Non-pigmented ciliary epithelial cell (primary cell): ENCODE measurements around a stretch of chr3.

DNA sequence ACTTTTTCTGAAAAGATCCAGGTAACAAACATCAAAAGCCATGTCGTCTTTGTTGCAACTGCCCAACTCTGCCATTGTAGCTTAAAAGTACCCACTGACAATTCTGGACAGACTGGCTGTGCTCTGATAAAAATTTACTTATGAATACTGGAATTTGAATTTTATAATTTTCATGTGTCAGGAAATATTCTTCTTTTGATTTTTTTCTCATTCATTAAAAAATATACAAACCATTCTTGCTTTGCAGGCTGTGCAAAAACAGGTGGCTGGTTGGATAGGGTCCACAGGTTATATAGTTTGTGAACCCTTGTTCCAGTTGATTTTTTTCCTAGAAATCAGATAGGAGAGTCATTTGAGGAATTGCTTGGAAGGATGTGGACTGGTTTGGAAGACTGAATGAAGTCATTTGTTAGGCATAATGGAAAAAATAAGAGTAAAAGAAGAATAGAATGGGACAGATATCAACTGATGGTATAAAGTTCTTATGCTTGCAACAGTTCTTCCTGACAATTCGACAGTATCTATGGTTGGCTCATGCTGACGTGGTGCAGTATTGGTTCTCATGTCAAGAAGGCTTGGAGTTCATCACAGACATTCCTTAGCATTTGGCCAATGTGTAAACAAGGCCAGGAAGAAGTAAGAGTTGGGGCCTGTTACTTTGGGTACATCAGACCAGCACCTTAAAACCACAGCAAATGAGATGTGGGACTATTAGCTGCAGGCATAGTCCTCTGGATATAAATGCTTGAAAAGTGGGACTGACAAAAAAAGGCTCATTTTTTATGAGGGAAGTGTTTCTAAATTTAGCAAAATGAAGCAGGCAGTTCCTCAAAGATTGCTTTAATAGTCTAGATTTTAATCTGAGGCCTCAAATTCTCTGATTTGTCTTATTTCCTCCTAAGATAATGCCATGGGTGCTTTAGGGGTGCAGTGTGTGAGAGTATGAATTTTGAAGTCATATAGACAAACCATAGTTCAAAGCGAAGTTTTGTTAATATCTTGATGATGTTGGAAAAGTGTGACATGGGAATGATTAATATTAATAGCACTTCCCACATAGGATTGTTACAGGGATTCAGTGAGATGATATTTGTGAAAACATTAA is 189.6 kb downstream of the PTPRG start:
- RRBS: no CpG with 5 or more reads among the region's 4 CpGs

- RRBS: no CpG with 5 or more reads among the region's 7 CpGs
Measured at GRCh38 chr3:61847748-61848531, 286.6 kb downstream of the PTPRG start.

- RRBS: no CpG with 5 or more reads among the region's 12 CpGs
Measured at GRCh38 chr3:62096964-62097545, 221.8 kb upstream of the C3orf14 start.

DNA sequence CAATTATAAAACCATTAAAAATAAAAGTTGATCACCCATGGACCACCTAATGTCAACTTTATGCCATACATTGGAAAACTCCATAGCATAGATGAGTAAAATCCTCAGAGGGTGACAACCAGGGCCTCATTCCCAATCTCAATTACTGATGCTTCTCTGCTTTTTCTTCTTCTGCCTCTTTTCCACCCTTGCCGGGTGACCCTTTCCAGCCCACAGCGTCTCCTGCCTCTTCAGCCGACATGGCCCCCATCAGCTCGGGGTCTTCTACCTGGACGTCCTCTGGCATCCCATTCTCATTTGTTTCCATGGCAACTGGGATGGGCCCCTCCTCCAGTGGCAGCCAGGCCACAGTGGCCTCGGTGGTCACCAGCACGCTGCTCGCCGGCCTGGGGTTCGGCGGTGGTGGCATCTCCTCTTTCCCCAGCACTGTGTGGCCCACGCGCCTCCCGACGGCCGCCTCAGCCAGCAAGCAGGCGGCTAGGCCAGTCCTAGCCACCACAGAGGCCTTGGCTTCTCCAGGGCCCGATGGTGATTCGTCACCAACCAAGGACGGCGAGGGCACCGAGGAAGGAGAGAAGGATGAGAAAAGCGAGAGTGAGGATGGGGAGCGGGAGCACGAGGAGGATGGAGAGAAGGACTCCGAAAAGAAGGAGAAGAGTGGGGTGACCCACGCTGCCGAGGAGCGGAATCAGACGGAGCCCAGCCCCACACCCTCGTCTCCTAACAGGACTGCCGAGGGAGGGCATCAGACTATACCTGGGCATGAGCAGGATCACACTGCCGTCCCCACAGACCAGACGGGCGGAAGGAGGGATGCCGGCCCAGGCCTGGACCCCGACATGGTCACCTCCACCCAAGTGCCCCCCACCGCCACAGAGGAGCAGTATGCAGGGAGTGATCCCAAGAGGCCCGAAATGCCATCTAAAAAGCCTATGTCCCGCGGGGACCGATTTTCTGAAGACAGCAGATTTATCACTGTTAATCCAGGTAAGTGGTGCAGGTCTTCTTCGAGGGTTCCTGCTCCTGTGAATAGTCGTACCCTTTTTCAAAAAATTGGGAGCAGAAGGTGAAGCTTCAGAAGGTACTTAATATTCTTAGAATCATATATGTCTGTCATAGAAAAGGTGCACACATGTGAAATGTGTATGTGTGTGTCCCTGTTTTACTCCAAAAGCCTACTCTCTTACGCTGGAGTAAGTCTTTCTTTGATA is 115.5 kb upstream of the C3orf14 start:
- RRBS: no CpG with 5 or more reads among the region's 45 CpGs

DNA sequence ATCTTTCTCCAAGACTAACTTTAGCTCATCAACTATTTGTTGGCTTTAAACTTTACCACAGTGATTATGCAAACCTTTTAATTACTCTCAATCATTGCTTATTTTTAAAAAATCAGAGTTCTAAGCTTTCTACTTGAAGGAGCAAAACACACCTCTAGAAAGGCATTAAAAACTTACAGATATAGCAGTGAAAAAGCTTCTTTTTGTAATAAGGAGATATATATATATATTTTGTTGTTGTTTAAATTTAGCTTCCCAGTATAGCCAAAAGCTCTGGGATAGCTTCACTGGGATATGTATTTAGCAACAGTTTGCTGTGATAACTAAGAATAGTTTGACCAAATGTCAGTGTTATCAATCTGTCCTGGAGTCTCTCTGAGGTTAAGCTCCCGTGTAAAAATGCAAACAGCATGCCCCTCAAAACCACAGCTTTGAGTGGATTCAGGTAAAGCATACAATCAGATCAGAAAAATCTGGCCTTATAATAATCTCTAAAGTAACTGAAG is 3.0 kb downstream of the CADPS start:
- RRBS: no CpG with 5 or more reads among the region's 1 CpG

DNA sequence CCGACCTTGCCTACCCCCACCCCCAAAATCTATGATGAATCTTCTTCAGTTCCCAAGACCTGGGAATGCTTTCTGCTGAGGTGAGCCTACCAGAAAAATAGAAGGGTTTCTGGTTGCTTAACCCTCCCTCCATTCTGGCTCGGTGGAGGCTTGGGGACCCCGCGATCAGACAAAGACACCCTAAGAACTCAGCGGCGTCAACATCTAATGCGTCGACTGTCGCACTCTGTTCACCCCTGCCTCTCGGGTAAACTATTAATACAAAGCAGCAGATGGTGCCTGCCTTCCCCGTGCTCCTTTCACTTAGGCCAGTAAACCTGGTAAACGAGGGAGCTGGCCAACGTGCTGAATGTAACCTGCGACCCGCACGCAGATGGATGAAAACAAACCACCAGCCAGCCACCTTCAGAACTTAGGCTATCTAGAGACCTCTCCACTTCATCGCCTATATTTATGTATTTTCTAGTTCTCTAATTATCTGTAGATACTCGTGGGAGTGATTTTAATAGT is 800 bp upstream of the CADPS start:
- RRBS: no CpG with 5 or more reads among the region's 18 CpGs

DNA sequence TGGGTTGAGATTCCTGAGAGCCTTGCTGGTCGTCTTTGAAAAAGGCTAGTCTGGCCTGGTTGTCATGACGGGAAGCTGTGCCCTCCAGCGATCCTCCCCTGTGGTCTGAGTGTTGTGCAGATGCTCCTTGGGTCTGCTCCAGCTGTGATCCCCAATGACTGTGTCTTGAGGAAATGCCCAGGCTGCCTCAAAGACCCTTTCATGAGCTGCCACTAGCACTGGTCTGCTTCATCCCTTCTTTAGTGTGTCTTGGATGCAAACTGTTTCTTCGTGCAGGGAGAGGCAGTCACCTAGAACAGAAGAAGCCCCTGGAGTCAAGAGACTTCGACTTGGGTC is 110.9 kb upstream of the SYNPR start:
- RRBS: no CpG with 5 or more reads among the region's 5 CpGs

DNA sequence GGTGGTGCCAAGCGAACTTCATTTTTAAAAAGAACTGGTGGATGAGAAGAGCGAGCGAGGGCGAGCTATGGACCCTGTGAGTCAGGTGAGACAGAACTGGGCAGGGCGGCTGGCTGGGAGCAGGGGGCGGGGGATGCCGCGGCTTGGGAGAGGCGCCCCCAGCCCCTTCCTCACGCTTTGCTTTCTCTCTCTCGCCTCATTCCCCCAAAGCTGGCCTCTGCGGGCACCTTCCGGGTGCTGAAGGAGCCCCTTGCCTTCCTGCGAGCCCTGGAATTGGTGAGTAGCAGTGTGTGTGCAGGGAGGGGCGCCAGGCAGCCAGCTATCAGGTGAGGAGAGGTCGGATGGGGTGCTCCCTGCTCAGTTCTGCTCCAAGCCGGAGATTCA is 351 bp downstream of the SYNPR start:
- RRBS: no CpG with 5 or more reads among the region's 17 CpGs

- RRBS: no CpG with 5 or more reads among the region's 14 CpGs
Measured at GRCh38 chr3:63644884-63645405, 7.5 kb upstream of the SNTN start.

- RRBS: no CpG with 5 or more reads among the region's 8 CpGs
Measured at GRCh38 chr3:63953044-63953682, 70.1 kb downstream of the PSMD6 start.

GRCh38 chr3:64022180-64022906 is 951 bp downstream of the PSMD6 start:
- RRBS: no CpG with 5 or more reads among the region's 22 CpGs

- RRBS: no CpG with 5 or more reads among the region's 9 CpGs
Measured at GRCh38 chr3:64159705-64160422, 65.4 kb downstream of the PRICKLE2 start.

DNA sequence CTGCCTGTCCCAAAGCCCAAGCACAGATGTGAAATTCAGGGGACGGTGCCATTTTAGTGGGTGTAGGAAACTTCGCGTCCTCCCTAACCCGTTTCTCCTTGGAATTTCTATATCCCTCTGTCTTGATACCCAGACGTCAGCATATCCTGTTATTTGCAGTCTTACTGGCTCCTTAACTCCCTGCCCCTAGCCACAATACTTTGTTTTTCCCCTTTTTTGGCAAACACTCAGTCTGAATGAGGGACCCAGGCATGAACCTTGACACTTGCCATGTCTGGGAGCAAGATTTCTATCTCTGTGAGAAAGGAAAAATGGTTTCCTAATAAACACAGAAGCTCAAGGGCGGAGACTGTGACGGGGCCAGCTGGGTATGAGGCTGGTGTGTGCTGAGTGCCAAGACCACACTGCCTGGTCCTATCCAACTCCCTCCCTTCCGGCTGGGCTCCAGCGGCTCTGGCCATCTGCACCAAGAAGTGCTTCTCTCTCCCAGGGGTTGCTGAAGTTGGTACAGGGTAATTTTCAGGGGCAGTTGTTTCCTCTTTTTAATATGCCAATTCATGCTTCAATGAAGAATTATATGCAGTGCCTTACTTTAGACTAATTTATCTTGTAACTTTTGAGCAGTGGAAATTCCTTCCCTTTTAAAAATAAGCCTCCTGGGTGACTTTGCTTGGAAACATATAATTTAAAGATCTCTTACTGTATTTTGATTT is 15.0 kb downstream of the PRICKLE2 start:
- RRBS: no CpG with 5 or more reads among the region's 9 CpGs

DNA sequence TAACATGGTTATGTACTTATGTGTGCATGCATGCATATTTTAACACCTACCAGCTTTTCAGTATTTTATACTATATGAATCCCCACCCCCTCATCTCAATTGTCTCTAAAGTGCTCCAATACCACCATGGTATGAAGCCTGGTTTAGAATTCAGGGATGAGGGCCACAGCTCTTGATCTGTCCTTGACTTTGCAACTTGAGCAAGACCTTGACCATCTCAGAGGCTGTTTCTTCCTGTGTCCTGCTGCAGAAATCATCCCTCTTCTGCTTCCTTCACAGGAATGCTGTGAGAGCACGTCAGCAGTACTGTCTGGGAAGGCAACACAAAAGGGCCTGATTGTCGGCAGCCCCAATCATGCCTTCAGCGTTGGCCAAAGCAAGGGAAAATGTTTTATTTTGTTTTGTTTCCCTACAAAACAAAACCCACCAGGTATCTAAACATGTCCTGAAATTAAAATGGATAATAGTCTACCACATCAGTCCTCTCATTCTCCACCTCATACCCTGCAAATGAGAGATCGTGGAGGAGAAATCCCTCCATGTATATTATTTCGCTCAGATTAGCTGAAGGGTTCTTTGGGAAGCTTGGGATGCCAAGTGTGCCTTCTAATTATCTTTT is 16.3 kb upstream of the PRICKLE2 start:
- RRBS: no CpG with 5 or more reads among the region's 5 CpGs

- RRBS: no CpG with 5 or more reads among the region's 4 CpGs
Measured at GRCh38 chr3:64345226-64345813, 120.1 kb upstream of the PRICKLE2 start.

- RRBS: no CpG with 5 or more reads among the region's 38 CpGs
Measured at GRCh38 chr3:64686418-64686992, 1.3 kb downstream of the ADAMTS9 start.

DNA sequence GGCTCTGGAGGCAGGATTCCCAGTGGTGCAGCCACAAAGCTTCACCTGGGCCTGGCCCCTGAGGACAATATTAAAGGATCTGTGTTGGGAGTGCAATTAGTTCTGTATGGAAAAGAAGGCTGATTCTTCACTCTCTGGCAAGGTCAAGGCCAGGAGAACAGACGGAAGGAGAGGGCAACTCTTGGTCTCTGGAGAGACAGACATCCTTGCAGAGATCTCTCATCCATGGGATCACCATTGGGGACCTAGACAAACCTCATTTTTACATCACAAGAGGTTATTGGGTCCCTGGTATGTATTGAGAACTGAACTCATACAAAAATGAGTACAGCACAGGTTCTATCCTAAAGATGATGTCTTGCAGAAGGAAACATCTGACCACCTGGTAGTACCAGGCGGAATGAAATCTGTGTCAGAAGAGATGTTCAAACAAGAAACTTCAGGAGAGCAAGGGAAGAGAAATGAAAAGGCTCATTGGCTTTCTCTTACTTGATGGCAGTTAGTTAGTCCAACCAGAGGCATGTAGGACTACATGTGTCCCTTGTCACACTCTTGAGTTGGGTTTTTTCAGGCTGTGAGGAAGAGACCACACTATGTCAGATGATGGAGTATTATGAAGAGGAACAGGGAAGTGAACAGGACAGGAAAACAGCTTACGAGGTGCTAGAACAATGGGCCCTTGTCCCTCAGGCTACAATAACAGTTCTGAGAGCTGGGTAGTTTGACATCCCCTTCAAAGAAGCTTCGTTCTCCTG is 238.2 kb upstream of the ADAMTS9 start:
- RRBS: no CpG with 5 or more reads among the region's 4 CpGs

- RRBS: no CpG with 5 or more reads among the region's 3 CpGs
Measured at GRCh38 chr3:65177734-65178338, 490.0 kb upstream of the ADAMTS9 start.

DNA sequence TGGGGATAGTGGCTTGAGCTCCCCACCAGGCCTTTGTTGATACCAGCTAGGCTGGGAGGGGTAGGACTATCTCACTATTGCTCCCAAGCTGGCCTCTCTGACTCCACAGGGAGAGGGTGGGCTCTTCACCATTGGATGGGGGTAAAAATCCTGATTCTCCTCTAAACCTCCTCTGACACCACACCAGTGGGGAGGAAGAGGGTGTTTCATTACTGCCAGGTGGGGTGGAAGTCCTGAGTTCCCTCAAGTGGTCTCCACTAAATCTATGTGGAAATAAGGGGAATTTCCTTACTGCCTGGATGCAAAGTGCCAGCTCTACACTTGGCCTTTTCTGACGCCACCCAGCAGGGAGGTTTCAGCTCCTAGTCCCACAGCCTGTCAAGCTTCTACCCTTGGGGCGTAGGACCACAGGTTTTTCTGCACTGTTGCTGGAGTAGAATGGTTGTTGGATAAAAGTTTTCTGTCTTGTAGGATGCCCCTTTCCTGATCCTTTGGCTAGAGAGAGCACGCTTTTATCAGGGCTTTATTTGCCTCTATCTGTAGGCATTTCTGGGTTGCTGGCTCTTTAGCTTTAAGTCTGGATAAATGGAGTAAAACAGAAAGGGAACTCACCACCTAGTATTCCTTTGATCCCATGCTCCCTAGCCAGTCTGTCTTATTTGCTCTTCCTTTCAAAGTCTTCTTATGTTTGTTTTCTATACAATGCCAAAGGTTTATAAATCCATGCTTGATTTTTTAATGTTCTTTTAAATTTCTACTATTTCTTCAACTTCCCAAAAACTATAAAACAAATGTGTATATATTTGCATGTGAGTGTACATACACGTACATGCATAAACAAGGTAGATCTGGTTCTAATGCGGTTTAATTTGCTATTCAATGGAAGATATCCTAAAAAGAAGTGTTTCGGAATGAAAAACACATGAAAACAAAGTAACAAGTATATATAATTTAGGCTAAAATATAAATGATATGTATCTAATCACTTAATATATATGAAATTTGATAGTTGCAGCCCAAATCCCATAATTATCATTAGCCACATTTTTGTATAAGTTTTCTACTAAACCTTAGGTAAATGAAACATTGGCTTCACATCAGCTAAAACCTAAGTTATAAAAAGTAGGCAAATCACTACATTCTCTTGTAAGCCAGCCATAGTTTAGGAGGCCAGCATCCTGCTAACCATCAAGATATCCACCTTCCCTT is 571.8 kb downstream of the MAGI1 start:
- RRBS: no CpG with 5 or more reads among the region's 6 CpGs